ENCODE measurements around a stretch of chr12.

DNA sequence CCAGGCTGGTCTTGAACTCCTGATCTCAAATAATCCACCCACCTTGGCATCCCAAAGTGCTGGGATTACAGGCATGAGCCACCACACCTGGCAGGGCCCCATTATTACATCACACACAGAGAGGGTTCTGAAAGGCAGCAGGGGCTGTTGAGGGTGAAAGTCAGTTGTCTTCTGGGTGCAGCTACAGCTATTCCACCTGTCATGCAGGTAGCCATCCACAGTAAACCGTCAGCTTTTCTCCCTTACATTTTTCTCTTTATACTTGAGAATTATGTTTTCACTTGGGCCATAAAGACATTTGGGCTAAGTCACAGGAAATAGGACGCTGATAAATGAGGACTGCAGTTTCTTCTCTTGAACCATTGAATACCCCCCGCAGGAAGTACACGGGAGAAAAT is 91.1 kb upstream of the FZD10 start:
- RRBS = no CpG with 5 or more reads among the region's 4 CpGs

GRCh38 chr12:130225653-130225951 is 63.3 kb downstream of the FZD10 start:
- RRBS = no CpG with 5 or more reads among the region's 2 CpGs

- RRBS = no CpG with 5 or more reads among the region's 20 CpGs
Observed at GRCh38 chr12:130281149-130281557, 56.5 kb upstream of the PIWIL1 start.

- RRBS = no CpG with 5 or more reads among the region's 7 CpGs
Observed at GRCh38 chr12:130632780-130633156, 83.3 kb downstream of the RIMBP2 start.

DNA sequence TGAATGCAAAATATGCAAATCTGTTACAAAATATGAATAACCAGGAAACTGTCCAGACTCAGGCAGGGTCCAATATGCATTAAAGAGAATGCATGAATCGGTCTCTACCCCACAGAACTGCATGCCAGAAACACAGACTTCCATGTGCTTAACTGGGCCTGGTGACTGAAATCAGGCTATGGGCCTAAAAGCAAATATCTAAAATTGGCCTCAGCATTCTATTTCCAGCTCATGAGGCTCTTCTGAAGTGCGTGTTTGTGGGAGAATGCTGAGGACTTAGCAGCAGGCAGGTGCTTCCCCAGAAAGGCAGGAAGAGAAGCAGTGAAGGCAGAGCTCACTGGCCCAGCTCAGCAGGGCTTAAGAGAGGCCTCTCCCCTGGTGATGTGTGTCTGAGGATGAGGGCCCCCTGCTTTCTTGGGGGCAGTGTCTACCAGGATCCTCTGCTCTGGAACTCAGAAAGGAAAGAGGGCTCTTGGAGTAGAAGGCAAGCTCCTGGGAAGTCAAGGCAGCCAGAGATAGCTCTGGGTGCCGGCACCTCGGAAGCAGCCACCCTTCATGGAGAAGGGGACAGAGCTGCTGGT is 48.6 kb downstream of the ADGRD1 start:
- RRBS = no CpG with 5 or more reads among the region's 4 CpGs

DNA sequence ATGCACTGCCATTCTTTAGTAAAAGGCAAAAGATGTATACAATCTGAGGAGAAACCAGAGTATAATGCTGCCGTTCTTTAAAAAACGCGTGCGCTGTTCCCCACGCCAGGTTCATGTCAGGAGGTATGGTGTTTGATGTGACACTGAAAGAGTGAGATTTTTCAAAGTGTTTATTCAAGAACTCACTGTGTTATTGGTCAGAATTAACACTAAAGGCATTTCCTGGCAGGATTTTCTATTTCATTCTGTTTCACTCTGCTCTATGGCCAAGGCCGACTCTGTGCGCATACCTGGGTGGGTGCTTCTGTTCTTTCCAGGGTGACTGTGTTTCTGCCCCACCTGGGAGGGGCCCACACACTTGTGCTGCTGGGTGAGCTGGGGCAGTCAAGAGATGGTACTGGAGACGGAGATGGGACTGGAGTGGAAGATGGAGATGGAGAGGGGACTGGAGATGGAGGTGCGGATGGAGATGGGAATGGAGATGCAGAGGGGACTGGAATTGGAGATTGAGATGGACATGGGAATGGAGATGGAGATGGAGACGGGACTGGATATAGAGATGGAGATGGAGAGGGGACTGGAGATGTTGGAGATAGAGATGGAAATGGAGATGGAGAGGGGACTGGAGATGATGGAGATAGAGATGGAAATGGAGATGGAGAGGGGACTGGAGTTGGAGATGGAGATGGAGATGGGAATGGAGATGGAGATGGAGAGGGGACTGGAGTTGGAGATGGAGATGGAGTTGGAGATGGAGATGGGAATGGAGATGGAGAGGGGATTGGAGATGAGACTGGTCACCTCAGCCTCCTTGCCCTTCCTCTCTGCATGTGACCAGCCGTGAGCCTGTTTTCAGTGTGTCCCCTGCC is 61.4 kb downstream of the ADGRD1 start:
- RRBS = no CpG with 5 or more reads among the region's 11 CpGs

DNA sequence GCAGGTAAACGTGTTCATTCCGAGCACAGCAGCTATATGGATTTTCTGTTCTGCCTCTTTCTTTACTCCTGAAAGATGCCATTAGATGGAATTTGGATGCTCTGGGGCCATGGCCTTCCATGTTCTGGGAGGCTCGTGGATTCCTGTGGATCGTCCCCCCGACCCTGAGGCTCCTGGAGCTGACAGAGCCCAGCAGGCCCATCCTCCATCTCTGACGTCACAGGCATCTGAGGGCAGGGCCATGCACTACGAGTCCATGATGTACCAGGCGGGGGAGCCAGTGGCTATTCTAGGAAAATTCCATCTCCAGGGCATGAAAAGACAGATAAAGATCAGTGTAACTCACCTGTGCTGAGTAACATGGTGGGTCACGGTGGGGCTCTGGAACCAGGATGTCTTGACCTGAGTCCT is 115.2 kb downstream of the ADGRD1 start:
- RRBS = no CpG with 5 or more reads among the region's 9 CpGs

- RRBS = 95% methylated on average over 6 of the region's 23 CpGs
Observed at GRCh38 chr12:131456781-131457242, 254.1 kb upstream of the SFSWAP start.

- RRBS = 93% methylated on average over 2 of the region's 17 CpGs
Observed at GRCh38 chr12:131474331-131474814, 236.5 kb upstream of the SFSWAP start.

- RRBS = no CpG with 5 or more reads among the region's 18 CpGs
Observed at GRCh38 chr12:131604296-131605002, 106.4 kb upstream of the SFSWAP start.

DNA sequence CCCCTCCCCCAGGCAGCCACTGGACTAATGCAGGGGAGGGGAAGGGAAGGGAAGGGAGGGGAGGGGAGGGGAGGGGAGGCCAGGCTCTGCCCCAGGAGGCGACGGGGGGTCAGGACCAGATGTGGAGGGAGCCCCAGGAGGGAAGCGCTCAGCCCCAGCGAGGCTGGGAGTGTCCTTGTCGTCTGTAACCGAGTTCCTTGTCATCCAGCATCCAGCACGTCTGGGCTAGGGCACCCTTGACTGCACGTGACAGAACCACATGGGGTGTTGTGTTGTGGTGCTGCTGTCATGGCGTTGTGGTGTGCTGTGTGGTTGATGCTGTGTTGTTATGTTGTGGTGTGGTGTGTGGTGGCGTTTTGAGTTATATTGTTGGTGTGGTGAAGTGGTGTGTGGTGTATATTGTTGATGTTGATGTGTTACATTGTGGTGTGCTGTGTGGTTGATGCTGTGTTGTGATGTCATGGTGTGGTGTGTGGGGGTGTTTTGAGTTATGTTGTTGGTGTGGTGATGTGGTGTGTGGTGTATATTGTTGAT is 28.3 kb upstream of the SFSWAP start:
- RRBS = no CpG with 5 or more reads among the region's 10 CpGs

- RRBS = 1% methylated on average over 9 of the region's 47 CpGs
Observed at GRCh38 chr12:131710406-131710937, 418 bp upstream of the SFSWAP start.

DNA sequence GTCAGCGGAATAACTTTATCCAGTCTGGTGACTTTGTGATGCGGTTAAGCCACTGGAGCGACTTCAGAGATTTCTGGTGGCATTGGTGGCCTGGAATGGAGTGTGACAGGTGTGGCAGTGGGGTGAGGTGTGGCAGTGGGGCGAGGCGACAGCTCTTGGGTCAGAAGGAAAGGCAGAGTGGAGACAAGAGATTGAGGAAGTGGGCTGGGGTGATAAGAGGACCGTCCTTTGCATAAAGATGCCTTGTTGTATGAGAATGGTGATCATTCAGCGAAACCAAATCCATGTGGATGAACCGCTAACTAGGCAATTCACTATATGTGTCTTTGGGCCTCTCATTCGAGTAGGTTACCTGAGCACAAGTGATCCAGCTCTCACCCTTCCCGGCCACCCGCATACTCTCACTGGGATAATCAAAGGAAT is 46.6 kb downstream of the SFSWAP start:
- RRBS = 97% methylated on average over 2 of the region's 11 CpGs

- RRBS = no CpG with 5 or more reads among the region's 22 CpGs
Observed at GRCh38 chr12:131773502-131774512, 54.4 kb upstream of the MMP17 start.

DNA sequence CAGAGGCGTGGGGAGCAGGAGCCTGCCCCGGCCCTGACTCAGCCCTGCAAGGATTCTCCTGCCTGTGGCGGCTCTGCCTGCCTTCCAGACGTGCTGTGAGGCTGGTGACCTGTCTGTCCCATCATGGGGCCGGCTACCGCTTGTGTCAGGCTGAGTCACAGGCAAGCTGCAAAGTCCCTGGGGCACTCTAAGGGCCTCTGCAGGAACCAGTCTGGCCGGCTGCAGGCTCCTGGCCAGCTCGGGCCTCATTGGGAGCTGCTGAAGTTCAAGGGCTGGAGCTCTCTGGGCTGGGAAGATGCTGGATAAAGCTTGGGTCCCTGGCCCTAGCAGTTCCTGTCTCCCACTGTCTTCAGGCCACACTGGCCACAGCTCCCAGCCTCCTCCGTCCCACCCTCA is 22.2 kb upstream of the ULK1 start:
- RRBS = 1% methylated on average over 4 of the region's 9 CpGs

DNA sequence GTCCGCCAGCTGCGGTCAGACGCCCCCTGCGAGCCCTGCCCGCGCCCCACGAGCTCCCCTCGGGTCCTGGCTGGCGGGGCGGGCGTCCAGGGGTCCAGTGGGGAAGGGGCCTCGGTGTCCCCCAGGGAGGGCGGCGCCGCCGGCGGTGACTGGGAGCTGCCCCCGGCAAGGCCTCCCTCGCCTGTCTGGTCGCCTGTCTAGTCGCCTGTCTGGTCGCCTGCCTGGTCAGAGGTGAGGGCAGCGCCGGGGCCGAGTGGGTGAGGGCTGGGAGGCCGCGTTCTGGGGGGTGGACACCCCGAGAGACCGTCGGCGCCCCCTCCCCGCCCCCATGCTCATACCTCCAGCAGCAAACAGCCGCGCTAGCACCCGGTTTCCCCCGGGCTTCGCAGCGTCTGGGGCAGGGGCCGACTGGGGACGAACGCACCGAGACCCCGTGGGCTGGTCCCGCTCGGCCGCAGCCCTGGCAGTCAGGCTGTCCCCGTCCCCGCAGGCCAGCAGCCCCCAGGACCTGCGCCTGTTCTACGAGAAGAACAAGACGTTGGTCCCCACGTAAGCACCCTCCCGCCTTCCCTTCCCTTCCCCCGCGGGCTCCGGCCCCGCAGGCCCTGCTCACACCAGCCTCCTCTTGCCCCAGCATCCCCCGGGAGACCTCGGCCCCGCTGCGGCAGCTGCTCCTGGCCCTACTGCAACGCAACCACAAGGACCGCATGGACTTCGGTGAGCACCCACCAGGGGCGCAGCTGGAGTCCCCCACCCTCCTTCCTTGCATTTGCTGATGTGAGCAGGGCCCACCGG is 15.1 kb downstream of the ULK1 start:
- RRBS = 96% methylated on average over 10 of the region's 66 CpGs

DNA sequence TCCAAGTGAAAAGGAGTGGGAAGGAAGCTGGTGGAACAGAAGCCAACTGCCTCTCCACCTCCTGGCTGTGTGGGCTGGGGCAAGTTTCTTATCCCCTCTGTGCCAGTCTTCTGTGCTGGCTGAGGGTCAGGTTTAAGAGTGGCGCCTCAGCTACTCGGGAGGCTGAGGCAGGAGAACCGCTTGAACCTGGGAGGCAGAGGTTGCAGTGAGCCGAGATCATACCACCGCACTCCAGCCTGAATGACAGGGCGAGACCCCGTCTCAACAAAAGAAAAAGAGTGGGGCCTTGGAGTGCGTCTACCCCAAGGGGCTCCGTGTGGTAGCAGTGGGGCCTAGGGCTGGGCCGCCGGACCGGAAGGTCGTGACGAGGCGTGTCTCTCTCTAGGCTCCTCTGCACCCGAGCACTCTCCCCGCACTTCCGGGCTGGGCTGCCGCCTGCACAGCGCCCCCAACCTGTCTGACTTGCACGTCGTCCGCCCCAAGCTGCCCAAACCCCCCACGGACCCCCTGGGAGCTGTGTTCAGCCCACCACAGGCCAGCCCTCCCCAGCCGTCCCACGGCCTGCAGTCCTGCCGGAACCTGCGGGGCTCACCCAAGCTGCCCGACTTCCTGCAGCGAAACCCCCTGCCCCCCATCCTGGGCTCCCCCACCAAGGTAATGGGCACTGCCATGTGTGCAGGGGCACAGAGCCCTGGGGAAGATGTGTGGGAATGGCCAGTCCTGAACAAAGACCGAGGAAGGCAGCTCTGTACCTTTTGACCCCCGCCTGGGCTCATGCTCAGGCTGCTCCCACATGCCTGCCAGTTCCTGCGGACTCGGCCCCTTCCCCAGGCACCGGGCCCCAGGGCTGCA is 13.3 kb upstream of the PUS1 start:
- RRBS = 98% methylated on average over 7 of the region's 35 CpGs

GRCh38 chr12:131922322-131922830 is 6.7 kb upstream of the PUS1 start:
- RRBS = no CpG with 5 or more reads among the region's 13 CpGs

DNA sequence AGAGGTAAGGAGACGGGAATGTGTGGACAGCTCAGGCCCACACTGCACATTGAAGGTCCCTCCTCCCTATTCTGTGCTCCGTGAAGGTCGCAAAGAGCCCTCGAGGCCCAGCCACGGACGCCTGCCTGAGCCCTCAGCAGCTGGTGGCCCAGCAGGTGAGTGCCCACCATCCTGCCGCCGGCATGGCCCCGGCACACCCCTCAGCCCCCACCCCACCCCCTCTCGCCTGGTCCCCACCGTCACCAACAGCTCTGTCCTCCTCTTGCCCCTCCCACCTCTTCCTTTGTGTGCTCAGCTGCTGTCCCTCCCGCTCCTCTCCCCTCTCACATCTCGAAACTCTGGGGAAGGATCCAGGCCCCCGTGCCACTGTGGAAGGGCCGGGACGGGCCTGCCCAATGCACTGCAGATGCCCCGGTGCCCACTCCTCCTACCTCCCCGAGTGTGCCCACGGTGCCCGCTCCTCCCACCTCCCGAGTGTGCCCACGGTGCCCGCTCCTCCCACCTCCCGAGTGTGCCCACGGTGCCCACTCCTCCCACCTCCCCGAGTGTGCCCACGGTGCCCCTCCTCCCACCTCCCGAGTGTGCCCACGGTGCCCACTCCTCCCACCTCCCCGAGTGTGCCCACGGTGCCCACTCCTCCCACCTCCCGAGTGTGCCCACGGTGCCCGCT is 9.8 kb downstream of the DDX51 start:
- RRBS = no CpG with 5 or more reads among the region's 34 CpGs

DNA sequence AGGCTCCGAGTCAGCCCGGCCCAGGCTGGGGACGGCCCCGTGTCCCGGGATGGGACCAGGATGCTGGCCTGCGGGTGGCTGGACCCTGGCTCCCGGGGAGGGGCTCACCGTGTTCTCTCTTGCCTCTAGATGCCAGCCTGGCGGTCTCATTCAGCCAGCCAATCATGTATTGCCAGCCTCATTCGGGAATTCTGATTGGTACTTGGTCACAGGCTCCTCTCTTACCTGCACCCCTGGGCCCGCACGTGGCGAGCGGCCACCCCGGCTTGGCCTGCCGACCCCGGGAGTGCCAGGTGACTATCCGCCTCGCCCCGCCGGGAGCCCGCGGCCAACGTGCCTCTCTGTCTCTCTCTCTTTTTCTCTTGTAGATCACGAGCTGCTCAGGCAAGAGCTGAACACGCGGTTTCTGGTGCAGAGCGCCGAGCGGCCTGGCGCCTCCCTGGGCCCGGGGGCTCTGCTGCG is 39.4 kb downstream of the LRCOL1 start:
- RRBS = 97% methylated on average over 3 of the region's 33 CpGs

Measured in NB4 (cell line).